Pericardium fibroblast (primary cell): ENCODE data around the genes AAK1, FAM136A and NAGK.

- RAMPAGE, long total RNA, result no peak
Observed at GRCh38 chr2:69354152-69354882, 32.7 kb downstream of the GFPT1 start.

- RAMPAGE, long total RNA, result no peak
Observed at GRCh38 chr2:69465386-69465955, 28.2 kb upstream of the NFU1 start.

- RAMPAGE, long total RNA, result no peak
Observed at GRCh38 chr2:69567079-69567610, 76.4 kb downstream of the AAK1 start.

GRCh38 chr2:69585900-69586333, 57.6 kb downstream of the AAK1 start:
- RAMPAGE, long total RNA, result no peak

- RAMPAGE, long total RNA, result no peak
Observed at GRCh38 chr2:69643474-69644566, at the start of gene AAK1. Gene AAK1, minus strand, starts transcription at chr2:69643739.

DNA sequence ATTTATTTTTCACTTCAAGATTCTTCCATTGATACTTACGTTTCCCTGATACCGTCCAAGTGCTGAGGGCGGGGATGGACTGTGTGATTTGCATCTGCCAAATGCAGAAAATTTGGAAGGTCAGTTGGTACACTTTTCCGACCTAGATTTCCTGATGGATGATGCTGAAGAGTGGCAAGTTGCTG, 1.1 kb upstream of the AAK1 start:
- RAMPAGE, long total RNA, result no peak

DNA sequence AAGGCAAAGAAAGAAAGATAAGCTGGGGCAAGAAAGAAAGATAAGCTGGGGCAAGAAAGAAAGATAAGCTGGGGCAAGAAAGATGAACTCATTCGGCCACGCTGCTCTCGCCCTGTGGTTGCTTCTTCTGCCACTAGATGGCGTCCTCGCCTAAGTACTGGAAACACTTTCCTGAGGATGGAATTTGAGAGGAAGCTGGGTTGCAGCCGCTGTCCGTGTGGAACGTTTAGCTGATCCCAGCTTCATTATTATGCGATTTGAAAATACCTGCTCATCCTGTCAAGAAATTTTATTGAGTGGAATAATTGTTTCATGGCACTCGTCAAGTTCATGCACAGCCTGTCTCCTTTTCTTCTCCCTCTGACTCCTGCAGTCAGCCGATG, 17.2 kb upstream of the ANXA4 start:
- RAMPAGE, long total RNA, result no peak

- RAMPAGE, long total RNA, result no peak
Observed at GRCh38 chr2:69913822-69914998, 699 bp upstream of the MXD1 start.

- RAMPAGE, long total RNA, result no peak
Observed at GRCh38 chr2:69933631-69934829, 19.1 kb downstream of the MXD1 start.

- RAMPAGE, long total RNA, result no peak
Observed at GRCh38 chr2:69945261-69946032, 16.0 kb downstream of the ASPRV1 start.

DNA sequence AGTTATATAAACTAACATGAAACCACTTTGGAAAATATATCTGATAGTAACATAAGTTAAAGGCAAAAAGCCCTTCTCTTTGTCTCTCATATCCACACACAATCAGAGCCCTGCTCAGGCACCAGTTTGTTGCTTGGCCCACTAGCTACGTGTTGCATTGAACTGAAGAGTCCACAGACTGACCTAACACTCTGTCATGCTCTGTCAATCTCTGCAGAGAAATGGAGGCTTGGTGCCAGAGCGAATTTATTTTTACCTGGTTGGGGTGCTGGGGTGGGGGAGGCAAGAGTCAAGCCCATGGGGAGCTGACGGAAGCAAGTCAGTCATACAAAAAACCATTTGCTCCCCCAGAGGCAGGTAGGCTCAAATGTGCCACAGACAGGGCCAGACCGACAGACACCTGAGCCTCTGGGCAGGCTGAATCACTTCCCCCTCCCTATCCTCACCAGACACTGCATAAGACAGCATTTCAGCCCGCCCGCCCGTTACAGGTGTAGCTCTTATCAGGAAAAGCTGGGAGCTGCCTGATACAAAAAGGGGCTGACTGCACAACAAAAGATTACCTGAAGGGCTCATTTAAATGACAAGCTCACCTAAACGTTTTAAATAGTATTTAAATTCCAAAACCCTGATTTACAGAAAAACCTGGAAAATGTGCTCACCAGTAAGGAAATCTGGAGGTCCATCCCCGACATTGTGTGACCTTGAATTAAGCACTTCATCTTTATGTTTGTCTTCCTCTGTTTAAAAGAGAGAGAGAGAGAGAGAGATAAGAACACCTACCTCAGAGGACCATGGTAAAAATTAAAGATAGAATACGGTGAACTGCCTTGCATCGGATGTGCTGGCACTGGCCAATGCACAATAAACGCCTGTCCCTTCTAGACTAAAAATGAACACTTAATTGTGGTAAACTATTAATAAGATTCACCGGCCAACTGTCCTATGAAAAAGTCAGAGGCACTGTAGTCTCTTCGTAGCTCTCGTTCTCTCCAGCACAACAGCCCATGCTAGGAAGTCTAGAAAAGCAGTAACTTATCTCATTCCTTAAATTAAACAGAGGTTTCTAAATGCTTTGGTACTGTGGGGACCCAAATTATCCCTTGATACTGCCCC, 2.0 kb upstream of the PCBP1 start:
- RAMPAGE, long total RNA, result no peak

DNA sequence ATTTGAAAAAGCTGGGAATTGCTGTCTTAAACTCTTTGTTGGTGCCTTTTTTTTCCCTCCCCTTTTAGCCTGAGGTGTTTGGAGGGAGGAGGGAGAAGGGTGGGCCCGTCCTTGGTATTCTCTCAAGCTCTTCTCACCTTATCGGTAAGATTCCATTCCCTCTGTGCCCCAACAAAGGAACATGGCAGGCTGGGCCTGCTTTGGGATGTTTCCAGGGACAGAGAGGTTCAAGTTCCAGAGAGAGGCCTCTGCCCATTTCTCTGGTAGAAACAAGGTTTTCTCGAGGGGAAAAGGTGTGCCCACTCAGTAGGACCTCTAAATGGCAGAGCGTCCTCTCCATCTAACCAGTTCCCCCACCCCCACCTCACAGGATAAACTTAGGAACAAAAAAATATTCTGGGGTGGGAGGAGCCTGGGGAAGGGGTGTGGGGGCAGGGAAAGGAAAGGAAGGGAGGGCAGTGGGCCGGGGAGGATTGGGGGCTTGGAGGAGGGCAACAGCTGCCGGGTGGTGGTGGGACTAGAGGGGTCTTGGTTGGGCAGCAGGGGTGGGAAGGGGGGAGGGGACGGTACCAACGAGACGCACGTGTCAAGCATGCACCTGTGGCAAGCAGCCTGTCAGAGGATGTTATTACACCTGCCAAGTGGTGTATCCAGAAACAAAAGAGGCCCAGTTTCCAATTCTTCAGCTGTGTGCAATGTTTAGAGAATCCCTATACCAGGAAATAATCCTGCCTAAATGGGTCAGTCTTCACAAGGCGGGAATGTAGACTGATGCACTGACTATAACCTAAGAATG, 2.1 kb downstream of the PCBP1 start:
- RAMPAGE, long total RNA, result no peak

DNA sequence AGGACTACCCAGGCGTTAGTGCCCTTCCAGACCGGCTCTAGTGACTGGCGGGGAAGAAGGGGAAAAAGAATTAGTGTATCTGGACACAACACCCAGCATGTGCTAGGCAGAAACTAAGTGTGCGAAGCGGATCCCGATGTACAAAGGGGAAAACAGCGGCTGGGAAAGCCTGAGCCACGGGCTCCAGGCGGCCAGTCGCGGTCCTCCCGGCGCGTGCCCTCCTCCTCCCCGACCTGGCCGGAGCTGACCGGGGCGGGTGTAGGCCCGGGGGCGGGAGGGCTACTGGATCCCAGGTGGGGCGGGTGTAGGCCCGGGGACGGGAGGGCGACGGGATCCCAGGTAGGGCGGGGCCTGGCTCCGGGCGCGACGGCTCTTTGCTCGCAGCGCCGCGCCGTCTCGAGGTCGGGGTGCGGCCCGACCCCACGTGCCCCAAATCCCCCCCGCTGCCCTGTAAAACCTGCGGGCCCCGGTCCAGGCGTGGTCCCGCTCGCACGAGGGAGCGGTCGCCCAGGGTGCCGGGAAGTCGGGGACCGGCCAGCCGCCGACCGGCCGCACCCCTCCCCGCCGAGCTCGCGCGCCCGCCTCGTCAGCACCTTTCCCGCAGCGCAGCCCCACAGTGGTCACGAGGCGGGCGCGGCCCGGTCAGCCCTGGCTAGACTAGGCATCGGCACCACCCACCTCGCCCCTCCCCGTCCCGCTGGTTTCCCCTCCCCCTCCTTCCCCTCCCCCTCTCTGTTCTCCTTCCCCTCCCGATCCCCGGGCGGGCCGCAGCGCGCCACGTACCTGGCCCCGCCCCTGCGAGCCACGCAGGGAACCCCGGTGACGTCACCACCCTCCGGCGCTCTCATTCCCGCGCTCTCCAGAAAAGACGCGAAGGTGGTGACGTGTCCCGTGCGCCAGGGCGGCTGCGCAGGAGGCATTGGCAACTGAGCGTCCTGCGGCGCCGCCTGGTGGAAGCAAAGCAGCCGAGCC, 48.6 kb downstream of the C2orf42 start:
- RAMPAGE, long total RNA, result no peak

GRCh38 chr2:70270315-70270620, 12.3 kb downstream of the PCYOX1 start:
- RAMPAGE, long total RNA, result no peak

- RAMPAGE, long total RNA, result start-site peak on the minus strand at chr2:70302028-70302081, 774 and 387 reads in 2 replicates
Observed at GRCh38 chr2:70301738-70302550, at the start of gene FAM136A. Gene FAM136A, minus strand, starts transcription at chr2:70302067.

- RAMPAGE, long total RNA, result no peak
Observed at GRCh38 chr2:70516100-70516366, 37.6 kb downstream of the TGFA start.

DNA sequence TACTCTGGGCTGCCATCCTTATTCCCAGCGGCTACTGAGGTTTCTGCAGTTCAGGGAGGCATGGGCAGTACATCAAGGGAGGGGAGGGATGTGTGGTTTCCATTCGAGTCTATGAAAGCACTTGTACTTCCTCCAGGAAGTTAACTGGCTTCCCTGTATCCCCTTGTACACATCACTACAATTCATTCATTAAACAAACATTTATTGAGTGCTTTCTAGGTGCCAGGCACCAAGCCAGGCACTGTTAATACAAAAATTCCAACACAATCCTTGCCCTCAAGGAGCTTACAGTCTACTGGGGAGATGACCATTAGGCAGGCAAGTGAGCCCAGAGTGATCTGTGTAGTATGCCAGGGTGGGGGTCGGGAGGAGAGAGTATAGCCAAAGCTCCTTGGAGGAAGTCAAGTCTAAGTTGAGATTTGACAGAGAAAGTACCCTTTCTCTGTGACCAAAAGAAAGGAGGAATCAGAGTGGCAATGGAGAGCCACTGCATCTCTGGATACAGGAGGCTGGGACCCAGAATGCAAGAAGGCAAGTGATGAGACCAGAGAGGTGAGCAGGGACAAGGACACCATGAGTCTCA, 7.4 kb downstream of the ANKRD53 start:
- RAMPAGE, long total RNA, result no peak

- RAMPAGE, long total RNA, result no peak
Observed at GRCh38 chr2:71004342-71004701, 9.6 kb upstream of the TEX261 start.

DNA sequence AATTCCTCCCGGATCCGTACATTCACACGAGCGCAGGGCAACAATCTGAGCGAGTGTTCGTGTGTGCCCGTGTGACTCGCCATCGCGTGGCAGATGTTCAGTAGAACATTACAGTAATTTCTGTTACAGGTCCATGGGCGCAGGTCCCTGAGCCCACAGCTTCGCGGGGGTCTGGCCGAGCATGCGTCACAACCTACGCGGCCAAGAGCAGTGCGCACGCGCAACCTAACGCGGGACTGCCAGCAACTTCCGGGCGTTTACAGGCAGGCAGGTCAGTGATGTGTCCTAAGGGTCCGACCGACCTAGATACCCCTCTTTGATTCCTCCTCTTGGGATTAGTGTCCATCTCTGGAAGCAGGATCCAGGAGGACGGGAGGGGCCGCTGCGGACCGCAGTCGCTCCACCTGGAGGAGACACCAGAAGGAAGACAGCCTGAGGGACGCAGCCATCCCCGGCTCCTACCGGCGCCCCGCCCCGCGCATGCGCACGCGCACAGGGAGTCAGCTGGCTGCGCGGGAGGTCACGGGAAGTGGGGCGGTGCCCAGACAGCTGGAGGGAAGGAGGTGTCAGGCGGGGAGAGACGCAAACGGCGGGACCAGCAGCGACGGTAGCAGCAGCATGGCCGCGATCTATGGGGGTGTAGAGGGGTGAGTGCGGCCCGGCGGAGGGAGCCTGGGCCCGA, at the start of gene NAGK:
NAGK (plus strand) TSS at position 583 of the 682 bp plus-strand sequence.
- RAMPAGE, long total RNA, result start-site peak on the plus strand centred at position 235 of the sequence, 55 bp wide, 75 and 37 reads in 2 replicates; start-site peak on the plus strand centred at position 561 of the sequence, 76 bp wide, 178 and 111 reads in 2 replicates

- RAMPAGE, long total RNA, result no peak
Observed at GRCh38 chr2:71132961-71133565, 2.6 kb downstream of the MPHOSPH10 start.